ENCODE measurements around a stretch of chr19.

GRCh38 chr19:4068372-4068766, 1.7 kb upstream of the ZBTB7A start:
- PRO-cap = no peak

DNA sequence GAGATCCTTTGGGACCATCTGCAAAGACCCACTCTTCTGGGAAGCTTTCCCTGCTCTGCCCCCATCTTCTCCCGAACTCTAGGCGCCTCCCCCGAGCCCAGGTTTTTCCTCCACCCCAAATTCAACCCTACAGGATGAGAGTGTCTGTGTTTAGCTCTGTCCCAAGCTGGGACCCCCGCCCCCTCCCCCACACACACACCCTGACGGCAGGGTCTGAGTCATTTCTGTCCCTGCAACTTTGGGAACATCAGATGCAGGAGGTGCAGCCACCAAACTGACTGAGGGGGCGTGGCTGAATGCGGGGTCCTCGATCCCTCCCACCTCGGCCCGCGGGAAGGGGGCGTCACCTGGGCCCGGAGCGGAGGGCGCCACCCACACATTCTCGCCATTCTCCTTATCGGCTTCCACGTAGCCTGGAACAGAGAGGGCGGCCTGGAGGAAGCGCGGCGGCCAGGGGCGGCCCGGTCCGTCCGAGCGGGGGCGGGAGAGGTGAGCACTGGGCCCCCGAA, 12.0 kb downstream of the STAP2 start:
- PRO-cap = no peak

DNA sequence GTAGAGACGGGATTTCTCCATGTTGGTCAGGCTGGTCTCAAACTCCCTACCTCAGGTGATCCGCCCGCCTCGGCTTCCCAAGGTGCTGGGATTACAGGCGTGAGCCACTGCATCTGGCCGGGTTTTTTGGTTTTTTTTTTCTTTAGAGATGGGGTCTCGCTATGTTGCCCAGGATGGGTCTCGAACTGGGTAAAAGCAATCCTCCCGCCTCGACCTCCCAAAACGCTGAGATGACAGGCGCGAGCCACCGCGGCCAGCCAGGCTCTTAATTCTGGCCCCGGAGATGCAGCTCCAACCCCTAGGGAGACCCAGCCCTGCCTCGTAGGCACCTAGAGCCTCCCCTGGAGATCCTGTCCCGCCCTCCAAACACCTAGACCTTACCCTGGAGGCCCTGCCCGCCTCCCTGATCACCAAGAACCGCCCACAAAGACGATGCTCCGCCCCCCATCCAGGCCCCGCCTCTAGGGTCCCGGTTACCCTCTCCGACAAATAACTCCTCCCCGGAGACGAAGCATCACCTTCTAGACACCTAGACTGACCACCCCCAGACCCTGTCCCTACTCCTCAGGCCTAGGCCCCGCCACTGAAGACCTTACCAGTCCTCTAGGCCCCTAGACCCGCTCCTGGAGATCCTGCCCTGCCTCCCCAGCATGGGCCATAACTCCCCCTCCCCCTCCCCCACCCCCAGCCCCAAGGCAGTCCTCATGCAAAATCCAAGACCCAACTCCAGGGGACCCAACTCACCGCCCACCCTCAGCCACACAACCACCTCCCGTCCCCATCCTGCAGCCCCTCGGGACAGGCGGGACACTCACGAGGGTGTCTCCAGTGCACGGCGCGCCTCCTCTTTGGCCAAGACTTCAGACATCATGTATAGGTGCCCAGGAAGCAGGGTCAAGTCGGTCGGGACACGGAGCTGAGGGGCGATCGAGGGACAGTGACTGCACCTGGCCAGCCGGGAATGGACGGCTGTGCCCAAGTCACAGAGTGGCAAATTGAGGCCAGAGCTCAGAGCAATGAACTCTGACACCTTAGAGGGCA, 9.2 kb downstream of the STAP2 start:
- PRO-cap = no peak

DNA sequence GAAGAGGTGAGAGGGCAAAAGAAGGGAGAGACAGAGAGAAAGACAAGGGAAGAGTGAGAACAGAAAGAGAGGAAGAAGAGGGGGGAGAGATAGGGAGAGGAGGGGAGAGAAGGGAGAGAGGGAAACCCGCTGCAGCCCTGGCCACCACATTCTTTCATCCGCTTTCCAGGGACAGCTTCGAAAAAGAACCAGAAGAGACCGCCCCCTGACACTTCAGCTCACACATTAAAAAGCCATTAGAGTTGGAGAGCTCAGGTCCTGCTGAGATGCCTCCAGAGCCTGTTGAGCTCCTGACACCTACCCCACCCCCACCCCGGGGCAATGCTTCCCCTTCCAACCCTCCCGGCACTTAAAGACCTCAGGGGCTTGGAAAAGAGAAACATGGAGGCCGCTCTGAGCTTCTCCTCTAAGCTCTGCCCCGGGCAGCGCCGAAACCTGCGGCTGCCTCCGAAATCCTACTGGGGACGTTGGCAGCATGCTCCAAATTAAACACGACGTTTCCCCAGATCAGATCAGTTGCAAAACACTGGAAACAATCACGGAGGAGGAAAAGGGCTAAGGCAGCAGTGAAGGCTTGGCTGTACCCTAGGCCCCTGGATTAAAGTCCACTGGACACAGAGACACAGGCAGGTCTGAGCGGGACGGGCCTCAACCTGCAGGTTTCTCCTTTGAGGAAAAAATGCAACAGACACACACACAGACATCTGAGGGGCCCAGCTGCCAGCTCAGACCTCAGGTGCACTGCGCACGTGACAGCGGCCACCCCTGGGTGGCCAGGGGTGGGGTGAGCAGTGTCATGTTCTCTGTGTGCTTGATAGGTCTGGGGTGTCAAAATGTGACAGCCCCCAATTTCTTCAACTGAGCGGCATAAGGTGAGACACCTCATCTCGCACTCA, 9.7 kb downstream of the SH3GL1 start:
- PRO-cap = no peak

GRCh38 chr19:4445780-4447086, 11.4 kb downstream of the UBXN6 start:
- PRO-cap = no peak

- PRO-cap = no peak
Measured at GRCh38 chr19:4452129-4452788, 5.3 kb downstream of the UBXN6 start.

- PRO-cap = no peak
Measured at GRCh38 chr19:4499875-4500327, 18.4 kb downstream of the PLIN4 start.

GRCh38 chr19:4555969-4556490, 3.5 kb downstream of the SEMA6B start:
- PRO-cap = no peak

DNA sequence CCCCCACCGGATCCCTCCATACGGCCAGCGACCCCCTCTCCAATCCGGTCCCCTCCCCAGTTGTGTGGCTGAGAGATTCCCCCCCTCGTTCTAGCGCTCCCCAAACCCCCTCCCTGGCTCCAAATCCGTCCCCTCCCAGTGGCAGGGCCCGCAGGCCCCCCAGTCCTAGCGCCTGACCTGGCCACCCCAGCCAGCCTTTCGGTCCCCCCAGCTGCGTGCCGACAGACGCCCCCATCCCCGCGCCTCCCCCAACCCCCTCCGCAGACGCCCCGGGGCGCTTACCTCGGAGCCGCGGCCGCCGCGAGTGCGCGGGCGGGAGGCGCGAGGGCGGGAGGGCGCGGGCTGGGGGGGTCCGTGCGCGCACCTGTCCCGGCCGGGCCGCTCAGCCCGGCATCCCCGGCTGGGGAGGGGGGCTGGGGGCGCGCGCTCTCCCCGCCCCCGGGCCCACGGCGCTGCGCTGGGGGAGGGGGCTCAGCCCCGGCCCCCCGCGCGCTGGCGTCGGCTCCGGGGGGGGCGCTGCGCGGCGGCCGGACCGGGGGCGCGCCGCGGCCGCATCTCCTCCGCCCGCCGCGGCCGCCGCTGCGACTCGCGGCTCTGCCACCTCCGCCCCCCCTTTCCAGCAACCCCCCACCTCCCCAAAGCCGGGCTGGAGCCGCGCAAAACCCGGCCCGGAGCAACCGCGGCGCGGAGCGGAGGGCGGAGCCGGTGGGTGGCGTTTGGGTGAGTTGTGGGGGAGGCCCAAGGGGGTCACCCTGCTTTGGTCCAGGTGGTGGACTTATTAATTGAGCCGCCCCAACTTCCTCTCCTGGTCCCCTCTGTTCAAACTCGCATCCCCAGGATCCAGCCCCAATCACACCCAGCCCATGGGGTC, 21.9 kb upstream of the SEMA6B start:
- PRO-cap = no peak

GRCh38 chr19:4723577-4723707, 200 bp downstream of the DPP9 start:
- PRO-cap = no peak

DNA sequence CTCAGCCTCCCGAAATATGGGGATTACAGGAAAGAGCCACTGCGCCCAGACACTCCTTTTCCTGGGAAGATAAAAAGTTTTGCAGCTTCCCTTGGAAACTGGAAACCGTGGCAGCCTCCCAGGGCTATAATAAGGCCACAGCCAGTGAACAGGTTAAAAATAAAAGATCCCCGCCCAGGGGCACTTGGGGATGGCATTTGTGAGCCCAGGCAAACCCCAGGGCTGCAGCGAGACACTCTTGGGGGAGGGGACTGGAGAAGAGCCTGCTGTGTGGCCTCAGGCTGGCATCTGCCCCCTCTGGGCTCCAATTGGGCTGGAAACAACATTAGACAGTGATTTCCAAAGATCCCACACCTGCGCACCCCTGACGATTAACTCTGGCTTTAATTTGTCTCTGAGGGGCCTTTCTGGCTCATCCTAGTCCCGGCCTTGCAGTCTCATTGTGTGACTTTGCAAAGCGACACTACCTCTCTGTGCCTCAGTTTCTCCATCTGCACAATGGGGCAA, 11.2 kb downstream of the FEM1A start:
- PRO-cap = no peak

DNA sequence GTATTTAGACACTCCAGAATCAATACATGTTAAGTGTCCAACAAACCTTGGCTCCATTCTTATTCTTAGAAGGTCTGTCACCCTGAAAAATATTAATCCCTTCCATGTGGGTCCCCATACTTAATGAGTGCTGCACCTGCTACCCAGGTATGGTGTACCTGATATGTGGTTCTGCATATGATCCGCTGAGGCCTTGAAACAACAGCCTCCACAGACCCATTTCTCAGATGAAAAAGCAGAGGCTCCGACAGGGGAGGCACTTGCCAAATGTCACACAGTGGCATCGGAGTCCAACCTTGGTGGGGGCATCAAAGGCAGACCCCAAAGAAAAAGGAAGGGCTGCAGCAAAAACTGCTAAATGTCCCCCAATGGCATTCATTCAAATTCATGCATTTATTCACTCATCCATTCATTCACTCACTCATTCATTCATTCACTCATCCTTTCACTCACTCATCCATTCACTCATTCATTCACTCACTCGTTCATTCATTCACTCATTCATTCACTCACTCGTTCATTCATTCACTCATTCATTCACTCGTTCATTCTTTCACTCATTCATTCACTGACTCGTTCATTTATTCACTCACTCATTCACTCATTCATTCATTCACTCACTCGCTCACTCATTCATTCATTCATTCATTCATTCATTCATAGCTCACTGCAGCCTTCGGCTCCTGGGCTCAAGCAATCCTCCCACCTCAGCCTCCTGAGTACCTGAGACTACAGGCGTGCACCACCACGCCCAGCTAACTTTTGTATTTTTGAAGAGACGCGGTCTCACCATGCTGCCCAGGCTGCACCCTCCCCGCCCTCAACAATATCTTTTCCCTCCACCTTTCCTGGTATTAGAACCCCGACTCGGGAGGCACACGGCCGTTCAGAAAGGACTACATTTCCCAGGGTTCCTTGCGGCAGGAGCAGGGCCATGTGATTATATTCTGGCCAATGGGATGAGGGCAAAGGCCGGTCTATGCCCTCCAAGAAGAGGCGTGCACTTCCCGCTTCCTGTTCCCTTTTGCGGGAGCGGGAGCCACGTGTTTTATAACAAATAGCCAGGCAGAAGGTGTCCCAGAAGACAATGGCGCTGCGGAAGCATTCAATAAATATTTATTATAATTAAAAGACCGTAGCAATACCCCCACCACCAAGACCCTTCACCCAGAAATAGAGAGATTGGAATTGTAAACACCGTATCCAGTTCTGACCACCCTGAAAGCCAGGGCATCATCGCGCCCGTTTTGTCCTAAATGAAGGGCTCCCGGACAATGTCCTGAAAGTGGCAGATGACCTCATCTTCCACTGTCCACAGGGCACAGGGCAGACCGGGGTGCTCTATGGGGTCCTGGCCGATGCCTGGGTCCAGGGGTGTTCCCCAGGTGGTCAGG, 16.2 kb downstream of the TICAM1 start:
- PRO-cap = no peak

- PRO-cap = no peak
Measured at GRCh38 chr19:4909647-4910578, 612 bp downstream of the UHRF1 start.

- PRO-cap = unidirectional peak, minus-strand start at chr19:4911893
Measured at GRCh38 chr19:4911541-4912524, 2.5 kb downstream of the UHRF1 start.

DNA sequence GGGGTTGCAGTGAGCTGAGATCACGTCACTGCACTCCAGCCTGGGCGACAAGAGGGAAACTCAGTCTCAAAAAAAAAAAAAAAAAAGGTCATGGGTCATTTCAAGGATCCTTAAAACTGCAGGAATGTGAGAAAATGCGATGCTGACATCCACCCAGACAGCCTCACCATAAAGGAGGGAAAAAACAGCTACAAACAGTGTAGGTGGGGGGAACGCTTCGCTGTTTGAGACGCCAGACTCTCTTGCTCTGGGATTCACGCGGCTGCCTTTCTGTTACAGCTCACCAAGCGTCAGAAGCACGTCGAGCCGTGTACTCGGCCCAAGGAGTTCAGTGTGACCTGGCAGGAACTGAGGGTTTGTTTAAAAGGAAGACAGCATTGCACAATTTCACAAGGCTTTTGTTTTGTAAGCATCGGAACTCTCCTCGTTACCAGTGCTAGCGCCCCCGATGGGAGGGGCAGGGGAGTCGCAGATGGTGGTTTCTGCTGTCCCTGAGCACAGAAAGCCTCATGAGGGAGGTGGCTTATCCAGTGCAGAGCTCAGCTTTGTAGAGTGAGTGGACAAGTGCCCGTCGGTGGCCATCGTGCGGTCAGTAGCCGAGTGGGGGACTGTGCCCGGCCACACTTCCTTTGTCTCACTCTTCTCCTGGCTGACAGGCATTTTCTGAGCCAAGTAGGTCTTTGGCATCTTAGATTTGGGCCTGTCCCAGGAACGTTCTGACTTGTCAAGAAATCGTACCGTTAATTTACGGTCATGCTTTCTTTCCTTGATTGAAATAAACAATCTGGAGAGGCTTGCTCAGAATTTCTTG, 7.5 kb downstream of the KDM4B start:
- PRO-cap = bidirectional peak, plus-strand start at position 238 of the sequence, minus-strand start at position 335 of the sequence

DNA sequence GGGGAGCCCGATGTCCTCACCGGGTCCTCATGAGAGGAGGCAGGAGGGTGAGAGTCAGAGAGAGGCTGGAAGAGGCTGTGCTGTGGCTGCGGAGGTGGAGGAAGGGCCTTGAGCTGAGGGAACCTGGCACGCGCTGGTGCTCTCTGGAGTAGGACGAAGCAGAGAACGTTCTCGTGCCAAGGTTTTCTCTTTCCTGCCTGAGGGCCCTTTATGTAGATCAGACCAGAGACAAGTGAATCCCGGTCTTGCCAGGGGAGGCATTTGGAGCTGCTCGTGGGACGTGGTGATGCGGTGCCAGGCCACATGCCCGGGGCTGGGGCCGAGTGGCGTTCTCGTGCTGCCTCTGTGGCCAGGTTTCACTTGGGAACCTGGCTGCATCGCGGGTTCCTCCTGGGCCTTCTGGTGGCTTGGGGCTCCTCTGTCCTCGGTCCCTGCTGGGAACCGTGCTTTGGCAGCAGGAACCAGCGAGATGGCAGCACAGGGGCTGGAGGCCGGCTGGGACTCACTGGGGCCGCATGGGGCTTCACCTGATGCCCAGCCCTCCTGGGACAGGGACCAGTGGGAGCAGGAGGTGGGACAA, 54.3 kb downstream of the KDM4B start:
- PRO-cap = no peak

- PRO-cap = no peak
Measured at GRCh38 chr19:5118563-5119431, 149.9 kb downstream of the KDM4B start.

- PRO-cap = bidirectional peak, plus-strand start at chr19:5130620, minus-strand start at chr19:5130382
Measured at GRCh38 chr19:5130260-5130991, 161.5 kb downstream of the KDM4B start.

- PRO-cap = no peak
Measured at GRCh38 chr19:5143297-5143962, 174.5 kb downstream of the KDM4B start.

DNA sequence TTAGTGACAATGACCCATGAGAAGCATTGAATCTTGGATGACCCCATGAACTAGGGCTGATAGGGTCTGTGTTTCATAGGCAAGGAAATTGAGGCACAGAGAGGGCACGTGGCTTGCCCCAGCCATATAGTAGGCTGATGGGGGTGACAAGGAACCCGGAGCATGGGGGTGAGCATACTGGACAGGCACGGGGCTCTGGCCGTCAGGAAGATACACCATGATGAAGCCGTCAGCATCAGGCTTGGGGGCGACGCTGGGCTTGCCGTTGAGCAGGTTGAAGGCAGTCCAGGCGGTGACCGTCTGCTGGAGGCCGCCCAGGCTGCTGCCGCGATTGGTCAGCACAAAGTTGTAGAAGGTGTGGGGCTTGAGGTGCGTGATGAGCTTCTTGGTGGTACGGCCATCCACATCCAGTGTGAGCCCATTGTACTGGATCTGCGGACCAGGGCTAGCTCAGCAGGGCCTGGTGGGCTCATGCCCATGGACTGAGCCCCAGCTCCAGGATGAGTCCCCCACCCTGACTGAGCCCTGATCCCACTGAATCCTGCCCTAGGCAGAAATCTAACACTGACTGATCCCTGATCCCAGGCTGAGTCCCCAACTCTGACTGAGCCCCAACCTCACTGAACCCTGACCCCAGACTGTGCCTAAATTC, 119.7 kb downstream of the PTPRS start:
- PRO-cap = no peak

All from natural killer cell (primary cell).